SP-49 (cell line): ENCODE results near the genes TMEM120A, SSC4D, DTX2 and SPDYE17.

- PRO-cap = no peak
These were observed 14.0 kb downstream of the RHBDD2 start for GRCh38 chr7:75892690-75893352.

DNA sequence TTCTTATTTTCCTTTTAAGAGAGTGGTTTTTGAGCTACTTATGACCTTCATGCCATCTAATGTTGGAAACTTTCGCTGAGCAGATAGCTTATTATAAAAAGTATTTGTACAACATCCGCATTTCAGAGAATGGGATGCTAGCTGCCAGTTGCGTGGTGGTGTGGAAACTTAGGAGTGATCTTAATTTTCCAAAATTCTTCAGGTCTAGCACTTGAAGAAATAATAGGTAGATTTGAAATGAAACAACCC, 1.5 kb downstream of the POR start:
- PRO-cap = no peak

DNA sequence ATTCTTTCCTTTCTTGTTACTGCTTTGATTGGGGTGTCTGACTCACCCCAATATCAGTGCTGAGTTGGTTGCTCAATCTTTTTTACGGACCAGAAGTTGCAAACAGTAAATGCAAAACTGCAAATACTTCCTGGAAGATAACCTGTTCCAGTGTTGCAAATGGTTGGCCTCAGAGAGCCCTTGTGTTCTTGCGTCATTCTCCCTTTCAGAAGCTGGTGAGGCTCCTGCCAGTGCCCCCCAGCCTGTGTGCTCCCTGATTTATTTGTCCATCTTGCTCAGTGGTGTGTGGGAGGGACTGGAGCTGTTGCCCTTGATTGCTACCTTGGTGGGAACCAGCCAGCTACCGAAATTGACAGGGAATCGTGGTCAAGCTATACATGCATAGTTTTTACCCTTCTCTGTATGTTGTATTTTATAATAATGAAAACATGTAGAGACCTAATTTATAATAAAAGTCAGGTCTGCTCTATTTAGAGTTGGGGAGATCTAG, 30.9 kb downstream of the POR start:
- PRO-cap = no peak

DNA sequence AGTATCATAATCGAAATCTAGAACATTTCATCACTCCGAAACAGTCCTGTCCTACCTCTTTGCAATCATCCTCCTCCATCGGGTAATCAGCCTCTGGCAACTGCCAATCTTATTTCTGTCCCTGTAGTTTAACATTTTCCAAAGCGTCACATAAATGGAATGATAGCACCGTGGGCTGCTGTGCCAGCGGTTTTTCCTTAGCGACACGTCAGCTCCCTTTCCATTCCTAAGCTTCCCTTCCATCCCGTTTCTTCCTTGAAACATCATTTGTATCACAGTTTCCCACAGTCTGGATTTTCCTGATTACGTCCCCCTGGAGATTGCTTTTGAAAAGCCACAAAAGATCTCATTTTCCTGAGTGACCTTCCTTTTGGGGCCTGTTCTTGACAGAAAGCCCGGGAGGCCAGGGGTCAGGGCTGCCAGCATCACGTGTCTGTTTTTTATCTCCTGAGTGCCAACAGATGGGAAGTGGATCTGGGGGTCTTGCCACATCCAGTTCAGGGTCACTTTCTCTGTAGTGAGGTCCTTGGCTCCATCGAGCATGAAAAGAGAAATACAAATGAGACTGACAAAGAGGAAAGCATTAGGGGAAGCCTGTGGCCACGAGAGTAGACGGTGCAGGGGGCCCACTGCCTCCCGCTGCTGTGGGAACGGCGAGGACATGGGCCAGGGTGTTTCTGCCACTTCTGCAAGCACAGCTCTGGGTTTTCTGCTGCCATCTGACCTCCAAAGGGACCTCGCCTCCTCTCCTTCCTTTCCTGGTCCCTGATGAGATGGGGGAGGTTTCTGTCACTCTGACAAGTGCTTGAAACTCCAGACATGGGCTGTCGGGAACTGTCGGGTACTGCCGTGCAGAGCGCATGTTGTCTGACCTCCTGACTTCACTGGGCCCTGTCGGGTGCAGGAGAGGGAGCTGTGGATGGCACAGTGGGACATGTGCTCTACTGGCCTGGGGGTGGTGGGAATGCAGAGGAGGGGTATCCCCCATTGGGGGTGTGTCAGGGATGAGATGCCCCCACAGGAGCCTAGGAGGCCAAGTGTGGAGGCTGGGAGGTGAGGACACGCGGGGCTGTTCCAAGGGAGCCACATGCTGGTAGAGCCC, 31.4 kb downstream of the TMEM120A start:
- PRO-cap = no peak

DNA sequence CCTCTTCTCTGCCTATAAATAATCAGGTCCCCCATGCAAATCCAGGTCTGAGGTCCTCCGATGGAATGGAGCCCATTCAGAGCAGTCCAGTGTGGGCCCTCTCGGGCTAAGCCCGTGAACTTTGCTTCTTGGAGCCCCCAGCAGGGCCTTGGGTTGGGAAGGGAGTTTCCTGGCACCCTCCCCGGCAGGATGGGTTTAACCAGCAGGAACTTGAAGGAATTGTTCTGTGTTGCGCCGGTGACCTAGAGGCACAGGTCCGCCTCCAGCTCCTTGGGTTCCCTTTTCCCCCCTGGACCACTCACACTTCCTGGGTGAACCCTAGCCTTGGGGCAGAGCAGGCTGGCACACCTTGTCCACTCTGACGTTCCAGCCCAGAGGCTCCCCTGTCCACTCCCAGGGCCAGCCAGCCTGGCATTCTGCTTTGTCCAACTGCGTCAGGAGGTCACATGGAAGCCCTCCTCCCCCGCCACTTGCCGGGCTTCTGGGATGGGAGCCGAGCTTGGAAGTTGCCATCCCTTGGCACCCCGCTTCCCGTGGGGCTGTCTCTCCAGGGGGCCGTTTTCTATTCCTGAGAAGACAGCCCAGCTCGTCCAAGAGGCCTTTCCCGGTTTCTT, 25.9 kb downstream of the TMEM120A start:
- PRO-cap = no peak

DNA sequence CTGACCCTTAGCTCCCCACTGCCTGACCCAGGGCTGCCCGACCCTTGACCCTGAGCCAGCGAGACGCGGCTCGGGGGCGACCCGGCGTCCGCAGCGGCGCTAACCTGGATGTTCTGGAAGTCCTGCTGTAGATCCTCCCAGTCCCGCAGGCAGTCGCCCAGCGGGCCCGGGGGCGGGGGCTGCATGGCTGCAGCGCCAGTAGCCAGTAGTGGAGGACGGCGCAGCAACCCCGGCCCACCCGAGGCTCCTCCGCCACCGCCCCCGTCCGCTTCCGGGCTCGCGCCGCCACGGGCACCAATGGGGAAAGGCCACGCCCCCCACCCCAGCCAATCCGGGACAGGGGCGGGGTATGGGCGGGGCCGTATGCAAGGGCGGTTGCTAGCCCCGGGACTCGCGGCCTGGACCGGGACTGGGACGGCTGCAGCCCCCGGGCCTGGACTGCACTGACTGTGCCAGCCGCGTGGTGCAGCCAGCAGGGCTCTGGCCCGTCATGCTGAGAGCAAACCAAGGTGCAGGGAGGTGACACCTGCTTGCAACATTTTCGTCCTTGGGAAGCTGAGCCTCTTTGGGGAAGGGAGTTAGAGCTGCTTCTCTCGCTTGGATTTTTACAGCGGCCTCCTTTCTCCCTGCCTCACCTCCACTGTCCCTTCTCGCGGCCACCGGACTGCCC, at the start of gene TMEM120A:
TSS of gene TMEM120A (minus strand) at position 210 of the 670 bp plus-strand sequence.
- PRO-cap = bidirectional peak, plus-strand start at position 390 of the sequence, minus-strand start at position 270 of the sequence

DNA sequence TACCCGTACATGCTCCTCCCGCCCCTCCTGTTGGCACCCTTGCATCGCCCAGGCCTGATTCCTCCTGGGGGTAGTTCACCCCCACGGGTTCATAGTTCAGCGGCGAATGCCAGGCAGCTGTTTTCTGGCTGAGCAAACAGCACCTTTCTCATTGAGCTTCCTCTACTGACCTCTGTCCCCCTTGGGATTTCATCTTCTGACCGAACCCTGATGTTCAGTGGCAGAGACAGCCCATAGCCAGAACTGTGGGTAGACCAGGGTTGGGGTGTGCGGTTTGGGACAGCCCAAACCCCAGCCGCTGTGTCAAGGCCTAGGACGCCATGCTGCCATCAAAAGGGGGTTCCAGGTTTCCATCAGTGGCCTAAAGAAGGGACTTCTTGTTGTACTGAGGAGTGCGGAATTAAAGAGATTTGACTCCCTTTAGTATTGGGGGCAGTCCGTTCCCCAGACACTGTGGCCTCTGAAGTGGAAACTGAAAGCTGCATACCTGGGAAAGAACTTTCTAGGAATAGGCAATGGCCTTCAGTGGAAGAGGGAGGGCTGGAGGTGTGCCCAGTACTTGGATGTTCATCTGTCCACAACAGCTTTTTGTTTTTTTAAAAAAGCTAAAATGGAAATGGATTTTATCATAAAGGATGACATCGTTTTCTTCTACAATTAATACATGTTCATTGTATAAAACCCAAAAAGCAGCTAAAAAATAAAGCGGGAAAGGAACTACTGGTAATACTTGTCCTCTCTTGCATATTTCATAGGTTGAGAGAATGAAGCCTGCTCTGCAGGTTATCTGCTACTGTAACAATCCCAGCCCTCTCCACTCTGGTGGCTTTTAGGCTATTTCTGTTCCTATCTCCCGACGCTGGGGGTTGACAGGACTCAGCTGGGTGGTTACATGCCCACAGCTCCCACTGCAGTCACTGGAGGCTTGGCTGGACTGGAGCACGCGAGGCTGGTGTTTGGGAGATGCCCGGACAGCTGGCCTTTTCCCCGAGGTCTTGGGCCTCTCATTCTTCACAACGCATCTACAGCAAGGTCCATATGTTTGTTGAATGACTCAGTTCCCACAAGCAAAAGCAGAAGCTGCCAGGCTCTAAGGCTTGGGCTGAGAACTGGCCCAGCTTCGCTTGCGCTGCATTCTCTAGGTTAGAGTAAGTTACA, 19.3 kb downstream of the MDH2 start:
- PRO-cap = no peak

- PRO-cap = no peak
These were observed 24.3 kb downstream of the MDH2 start for GRCh38 chr7:76071820-76072943.

DNA sequence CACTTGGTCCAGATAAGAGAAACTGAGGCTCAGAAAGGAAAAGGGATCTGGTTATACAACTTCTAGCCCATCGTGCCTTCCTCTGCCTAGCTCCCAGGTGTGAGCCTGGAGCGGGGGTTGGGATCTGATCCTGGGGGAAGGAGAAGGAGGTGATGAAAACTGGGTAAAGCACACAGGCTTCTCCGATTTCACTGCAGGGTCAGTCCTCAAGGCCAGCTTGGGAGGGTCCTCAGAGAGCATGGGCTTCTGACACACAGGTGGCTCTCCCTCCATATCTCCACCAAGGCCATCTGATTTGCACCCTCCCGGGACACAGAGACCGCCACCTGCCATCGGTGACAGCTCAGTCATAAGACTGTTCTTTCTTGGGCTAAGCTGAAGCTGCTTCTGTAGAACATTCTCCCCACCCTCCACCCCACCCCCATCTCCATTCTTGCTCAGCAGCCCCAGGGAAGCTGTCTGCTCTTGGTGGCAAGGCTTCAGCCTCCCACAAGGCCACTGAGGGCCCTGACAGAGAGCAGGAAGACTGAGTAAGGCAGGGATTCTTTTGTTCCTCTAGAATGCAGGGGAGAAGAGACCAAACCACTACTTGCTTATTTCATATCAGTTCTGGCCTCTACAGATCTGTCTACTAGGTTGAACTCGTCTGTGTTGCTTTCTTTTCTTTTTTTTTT, 16.5 kb downstream of the SRRM3 start:
- PRO-cap = no peak

- PRO-cap = no peak
These were observed 1.6 kb downstream of the HSPB1 start for GRCh38 chr7:76303890-76304624.

- PRO-cap = no peak
These were observed 6.4 kb downstream of the HSPB1 start for GRCh38 chr7:76308918-76309274.

DNA sequence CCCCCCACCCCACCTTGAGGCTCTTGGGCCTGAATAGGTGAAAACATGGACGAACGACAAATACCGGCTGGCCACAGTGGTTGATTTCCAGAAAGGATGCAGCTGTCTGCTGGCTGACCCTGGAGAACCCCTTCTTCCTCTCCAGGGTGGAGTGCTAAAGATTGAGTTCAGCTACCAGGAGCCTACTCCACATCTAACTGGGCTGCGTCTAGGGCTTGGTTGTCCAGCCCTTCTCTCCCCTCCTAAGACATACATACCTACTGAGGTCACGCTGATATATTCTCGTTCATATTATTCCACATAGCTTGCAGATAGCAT, 887 bp upstream of the YWHAG start:
- PRO-cap = no peak

GRCh38 chr7:76409528-76409980, at the start of gene SSC4D:
TSS of gene SSC4D (minus strand) at chr7:76409697.
- PRO-cap = no peak

DNA sequence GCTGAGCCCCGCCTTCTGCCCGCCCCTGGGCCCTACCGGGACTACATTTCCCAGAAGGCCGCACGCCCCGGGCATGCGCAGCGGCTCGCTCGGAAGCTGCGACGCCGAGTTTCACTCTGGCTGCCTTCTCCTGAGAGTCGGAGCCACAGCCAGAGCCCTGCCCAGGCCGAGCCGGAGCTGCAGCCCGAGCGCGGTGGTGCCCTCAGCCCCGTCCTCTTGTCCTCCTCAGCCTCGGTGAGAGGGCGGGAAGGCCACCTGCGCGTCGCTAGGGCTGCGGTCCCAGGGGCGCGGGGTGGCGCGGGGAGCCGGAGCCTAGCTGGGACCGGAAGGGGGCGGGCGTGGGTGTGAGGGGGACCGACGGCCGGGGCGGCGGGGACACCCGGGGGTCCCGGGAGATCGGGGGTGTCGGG, at the start of gene DTX2:
TSS of gene DTX2 (plus strand) at position 107 of the 410 bp plus-strand sequence.
- PRO-cap = no peak

DNA sequence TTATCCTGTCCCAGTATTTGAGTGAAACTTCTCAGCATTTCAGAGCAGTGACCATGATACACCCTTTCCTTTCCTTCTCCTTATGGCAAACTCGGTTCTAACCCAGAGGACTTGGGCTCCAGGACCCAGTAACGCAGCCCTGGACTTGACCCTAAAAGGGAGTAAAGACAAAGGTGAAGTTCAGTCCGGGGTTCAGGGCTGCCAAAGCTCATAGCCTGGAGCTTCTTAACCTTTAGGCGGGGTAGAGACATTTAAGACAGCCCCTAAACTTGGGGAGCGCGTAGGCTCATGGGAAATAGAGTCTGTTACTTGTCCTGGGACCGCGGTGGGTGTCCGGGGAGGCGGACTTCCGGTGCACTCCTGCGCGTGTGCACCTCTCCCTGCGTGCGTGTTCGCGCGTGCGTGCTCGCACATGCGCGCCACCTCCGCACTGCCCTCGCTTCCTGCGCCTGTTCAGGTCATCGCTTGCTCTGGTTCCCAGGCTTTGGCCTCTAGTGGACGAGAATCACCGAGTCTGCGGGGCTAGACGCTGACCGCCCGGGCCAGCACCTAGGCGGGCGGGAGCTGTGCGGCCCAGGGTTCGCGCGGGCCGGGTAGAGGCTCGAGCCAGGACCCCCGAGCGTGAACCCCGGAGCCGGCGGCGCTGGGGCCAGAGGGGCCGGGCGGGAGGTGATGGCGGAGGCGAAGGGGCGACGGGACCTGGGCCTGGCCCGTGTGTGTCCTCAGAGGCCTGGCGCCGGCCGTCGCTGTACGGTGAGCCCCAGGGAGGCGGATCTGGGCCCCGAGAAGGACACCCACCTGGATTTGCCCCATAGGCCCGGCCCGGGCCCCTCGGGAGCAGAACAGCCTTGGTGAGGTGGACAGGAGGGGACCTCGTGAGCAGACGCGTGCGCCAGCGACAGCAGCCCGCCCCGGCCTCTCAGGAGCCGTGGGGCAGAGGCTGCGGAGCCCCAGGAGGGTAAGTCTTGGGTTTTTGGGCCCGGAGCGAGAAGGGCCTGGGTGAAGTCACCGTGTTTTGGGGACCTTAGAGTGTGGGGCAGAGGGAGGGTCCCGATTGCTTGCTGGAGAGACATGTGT, 6.1 kb upstream of the SPDYE16 start:
- PRO-cap = no peak

GRCh38 chr7:76839243-76839819, 192.8 kb downstream of the SPDYE17 start:
- PRO-cap = no peak

DNA sequence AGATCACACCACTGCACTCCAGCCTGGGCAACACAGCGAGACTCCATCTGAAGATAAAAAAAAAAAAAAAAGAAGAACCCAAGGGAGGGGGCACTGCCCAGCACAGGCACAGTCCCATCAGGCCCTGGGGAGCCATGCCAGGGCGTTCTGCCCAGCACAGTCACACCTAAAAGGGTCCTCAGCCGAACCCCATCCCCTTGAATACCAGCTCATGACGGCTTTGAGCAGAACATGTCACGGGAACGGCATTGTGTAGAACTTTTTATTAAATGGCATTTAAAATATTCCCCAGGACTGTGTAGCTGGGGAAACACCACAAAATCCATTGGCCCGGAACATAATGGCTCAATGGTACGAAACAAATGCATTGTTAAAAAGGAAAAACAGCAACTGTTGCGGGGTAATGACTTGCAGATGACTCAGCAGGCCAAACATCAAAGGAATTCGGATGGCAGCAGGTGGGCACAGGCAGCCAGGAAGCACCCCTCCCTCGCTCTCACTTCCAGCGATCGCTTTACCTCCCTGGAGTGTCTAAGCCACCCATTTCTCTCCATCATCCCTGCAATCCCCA, 22.1 kb downstream of the SPDYE17 start:
- PRO-cap = no peak

GRCh38 chr7:77032164-77032601, at the start of gene SPDYE17:
TSS of gene SPDYE17 (minus strand) at chr7:77032361.
- PRO-cap = no peak

DNA sequence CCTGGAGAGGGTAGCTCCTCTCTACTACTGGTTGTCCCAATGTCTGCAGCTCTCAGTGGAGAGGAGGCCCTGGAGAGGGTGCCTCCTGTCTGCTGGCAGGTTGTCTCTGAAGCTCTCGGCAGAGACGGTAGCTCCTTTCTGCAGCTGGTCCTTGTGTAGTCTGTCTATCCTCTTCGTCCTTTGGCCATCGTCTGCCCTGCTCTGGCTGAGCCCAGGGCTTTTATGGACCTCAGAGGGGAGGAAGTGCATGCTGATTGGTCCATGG, 4.1 kb downstream of the CCDC146 start:
- PRO-cap = no peak

DNA sequence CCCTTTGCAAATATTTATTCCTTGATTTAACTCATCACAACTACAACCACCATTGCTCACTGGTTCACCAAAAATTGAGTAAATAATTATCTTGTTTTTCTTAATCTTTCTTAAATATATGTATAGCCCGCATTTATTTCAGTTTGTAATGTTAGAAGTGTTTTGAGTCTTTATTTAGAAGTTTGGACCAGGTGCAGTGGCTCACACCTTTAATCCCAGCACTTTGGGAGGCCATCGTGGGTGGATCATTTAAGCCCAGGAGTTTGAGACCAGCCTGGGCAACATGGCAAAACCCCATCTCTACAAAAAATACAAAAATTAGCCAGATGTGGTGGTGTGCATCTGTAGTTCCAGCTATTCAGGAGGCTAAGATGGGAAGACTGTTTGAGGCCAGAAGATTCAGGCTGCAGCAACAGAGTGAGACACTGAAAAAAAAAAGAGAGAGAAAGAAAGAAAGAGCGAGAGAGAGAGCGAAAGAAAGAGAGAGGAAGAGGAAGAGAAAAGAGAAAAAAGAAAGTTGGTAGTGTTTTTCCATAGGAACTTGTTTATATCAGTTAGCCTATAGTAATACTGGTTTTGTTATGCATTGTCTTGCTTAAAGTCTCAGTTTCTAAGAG, 12.7 kb downstream of the CCDC146 start:
- PRO-cap = no peak